Diencephalon (tissue), 2 donors: ENCODE data around the gene ERICH2.

GRCh38 chr2:168212716-168213234 is 34.6 kb downstream of the STK39 start:
- RAMPAGE, long total RNA: no peak

DNA sequence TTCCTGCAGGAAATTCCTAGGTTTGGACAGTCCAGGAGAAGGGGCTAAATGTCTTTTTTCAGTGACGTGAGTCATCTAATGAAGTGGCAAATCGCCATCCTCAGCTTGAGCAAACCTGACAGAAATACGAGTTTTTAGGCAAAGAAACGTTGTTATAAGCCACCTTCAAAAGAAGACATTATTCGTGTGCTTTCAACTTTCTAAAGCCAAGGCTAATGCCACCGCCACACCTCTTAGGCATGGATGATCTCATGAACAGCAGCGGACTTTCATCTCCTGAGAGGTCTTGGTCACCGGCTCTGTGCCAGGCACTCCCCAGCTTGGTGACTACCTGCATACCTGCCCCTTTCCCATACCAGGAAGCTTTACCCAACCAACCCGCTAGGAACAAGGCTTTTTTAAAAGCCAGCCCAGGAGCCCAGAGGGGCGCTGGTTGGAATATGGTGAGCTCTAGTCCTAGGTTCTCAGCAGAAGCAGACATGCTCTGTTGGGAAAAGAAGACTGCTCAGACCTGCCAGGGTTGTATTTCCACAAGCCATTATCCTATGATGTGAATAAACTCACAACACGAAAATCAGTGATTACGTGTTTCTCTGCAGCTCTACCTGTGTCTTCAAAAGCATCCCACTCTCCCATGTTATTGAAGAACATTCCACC is 30.7 kb downstream of the STK39 start:
- RAMPAGE, long total RNA: no peak

GRCh38 chr2:168336622-168337284 is 89.4 kb upstream of the STK39 start:
- RAMPAGE, long total RNA: no peak

- RAMPAGE, long total RNA: no peak
Observed at GRCh38 chr2:168480319-168480838, 24.3 kb downstream of the CERS6 start.

GRCh38 chr2:168560597-168561538 is 104.8 kb downstream of the CERS6 start:
- RAMPAGE, long total RNA: no peak

GRCh38 chr2:169513923-169514309 is 4.4 kb downstream of the KLHL41 start:
- RAMPAGE, long total RNA: no peak

DNA sequence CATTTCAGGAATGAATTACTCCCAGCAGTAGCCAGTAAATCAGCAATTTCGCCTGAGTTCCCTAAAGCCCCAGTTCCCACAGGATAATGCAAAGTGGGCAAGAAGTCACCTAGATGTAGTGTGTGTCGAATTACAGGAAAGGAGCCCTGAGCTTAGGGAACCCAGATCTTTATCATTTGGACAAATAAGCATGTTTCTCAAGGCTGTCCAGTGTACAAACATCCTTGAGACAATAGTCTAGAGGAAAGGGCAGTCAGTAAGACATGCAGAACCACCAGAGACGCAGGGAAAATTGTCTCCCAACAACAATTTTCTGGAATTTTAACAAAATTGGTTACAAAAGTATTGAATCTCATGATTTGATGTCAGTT is 1.5 kb downstream of the PHOSPHO2 start:
- RAMPAGE, long total RNA: no peak

- RAMPAGE, long total RNA: no peak
Observed at GRCh38 chr2:169735481-169736151, 2.0 kb downstream of the KLHL23 start.

GRCh38 chr2:169736278-169737178 is 2.9 kb downstream of the KLHL23 start:
- RAMPAGE, long total RNA: no peak

GRCh38 chr2:170024613-170025507 is 153.1 kb upstream of the MYO3B start:
- RAMPAGE, long total RNA: no peak

DNA sequence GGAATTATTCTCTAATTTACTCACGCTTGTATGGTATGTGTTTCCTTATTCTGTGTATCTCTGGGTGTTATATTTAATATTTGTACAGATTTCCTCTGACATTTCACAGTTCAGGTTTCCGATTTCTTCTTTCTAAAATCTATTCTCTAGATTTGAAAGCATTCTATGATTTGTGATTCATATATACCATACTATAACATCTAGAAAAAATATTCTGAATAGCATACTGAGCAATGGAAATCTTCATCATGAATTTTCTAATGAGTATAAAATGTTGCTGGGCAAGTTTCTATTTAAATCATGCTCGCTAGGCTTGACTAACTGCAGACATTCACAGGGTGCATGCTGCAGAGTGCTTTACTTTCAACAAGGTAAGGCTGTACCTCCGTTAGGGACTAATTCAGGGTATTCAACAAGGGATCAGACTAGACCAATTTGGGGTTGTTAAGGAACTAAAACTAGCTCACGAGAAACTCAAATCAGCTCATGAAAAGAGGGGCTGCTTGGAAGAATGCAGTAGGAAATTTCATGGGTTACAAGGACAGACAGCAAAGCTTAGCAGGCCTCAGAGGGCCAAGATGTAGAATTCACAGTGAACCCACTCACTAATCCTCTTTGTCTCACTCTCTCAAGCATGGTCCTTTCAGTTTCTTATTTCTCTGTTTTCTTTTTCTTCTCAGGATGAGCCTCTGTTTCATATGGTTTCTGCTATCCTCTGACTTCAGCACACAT is 2.0 kb downstream of the MYO3B start:
- RAMPAGE, long total RNA: no peak

DNA sequence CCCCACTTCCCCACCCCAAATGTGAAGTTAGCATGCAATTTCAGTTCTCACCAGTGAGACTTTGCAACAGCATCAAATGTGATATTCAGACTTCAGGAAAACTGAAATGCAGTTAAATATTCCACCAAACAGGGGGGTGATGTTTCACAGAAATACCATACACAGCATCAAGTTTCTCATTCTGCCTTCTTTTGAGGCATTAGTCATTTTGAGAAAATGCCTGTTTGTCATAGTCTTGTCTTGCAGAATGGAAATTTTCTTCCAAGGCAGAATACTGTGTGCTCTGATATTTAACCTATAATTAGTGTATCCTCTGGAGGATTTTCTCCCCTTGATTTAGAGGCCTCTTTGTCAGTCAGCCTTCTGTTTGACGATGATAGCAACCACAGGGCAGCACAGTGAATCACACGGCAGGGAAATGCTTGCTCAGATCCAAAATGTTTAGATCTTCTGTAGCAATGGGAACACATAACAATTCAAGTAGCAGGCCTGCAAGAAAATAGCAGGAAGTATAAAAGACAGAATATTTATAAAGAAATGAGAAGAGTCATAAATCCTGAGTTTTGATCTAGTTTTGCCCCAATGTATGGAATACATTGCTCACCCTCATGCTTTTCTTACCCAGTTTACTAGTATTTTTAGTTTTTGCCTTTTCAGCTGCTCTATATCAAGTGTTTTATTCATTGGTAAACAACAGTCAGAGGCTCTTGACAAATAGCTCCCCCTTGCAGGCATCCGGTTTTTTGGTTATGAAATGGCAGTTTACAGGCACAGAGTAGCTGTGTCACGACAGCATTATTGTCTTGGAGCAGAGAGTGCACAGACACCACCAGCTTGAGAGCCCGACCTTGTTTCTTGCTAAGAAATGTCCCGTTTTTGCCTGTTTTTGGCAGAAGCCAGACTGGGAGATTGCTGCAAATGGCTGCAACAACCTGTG is 185.0 kb downstream of the MYO3B start:
- RAMPAGE, long total RNA: no peak

DNA sequence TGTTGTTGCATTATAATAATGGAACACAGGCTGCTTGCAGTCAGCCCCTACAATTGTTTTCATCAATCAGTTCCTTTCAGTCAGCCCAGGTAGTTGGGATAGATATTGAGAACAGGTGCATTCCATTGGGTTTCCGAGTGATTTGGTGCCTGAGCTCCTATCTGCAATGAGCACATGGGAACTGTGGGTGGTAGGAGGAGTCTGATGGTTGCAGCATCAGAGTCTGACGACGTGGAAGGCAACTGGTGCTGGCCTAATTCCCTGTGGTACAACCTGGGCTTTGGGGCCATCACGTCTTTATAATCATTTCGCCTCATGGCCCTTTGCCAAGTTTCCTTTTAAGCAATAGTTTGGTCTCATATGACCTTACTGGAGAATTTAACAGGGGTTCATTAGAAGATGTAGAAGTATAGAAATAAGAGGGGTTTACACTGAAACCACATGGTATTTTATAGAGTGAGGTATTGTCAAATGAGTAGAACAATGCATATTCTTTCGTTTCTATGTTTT is 252.4 kb upstream of the SP5 start:
- RAMPAGE, long total RNA: no peak

GRCh38 chr2:170714976-170715085 is 306 bp upstream of the SP5 start:
- RAMPAGE, long total RNA: no peak

- RAMPAGE, long total RNA: no peak
Observed at GRCh38 chr2:170769804-170770613, at the start of gene ERICH2. Gene ERICH2, plus strand, starts transcription at chr2:170770378.

GRCh38 chr2:170963246-170963889 is 34.3 kb downstream of the GORASP2 start:
- RAMPAGE, long total RNA: no peak

DNA sequence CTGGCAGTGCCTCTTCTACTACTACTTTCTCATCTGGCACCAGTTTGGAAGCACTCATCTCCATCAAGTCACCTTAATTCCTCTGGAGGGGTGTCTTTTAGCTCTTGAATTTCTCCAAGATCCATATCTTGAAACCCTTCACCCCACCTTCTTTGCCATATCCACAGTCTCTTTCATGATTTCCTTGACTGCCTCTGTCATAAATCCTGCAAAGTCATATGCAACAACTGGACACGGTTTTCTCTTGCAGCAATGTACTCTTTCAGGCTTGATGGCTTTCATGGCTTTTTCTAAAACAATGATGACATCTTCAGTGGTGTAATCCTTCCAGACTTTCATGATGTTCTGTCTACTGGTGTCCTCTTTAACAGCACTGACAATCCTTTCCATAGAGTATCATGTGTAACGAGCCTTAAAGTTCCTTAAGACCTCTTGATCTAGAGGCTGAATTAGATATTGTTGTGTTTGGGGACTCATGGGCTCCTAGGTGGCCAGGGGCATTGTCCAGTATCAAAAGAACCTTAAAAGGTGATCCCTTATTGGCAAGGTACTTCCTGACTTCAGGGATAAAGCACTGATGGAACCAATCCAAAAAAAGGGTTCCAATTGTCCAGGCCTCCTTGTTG is 71.9 kb downstream of the GORASP2 start:
- RAMPAGE, long total RNA: no peak

DNA sequence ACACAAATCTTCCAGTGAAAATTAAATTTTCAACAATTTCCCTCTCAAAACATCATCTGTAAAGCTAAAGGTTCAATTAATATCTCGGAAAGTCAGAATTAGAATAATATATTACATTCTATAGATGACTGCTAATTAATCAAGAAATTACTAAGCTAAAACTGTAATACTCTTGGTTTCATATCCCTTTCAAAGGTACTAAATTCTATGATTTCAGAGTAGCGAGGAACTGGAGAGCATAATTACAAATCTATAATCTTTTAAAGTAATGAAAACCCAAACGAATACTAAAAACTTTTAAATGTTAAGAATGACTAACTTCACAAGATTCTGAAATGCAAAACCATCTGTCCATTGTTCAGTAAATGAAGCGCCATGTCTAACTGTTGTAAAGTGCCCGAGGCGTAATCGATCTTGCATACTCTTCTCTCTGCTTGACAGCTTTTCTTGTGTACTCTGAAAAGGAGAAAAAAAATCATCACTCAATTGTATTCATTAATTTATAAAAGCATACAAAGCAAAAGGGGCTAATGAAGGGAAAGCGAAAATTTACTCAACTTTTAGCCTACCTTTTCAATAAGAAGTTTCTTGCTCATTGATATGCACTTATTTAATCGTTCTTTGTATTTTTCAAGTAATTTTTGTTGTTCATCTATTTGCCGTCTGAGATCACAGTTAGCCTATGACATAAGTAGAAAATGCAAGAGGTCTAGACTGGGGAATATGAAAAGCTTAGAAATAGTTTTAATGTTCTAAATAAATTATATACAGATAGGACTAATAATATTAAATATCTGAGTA is 111.0 kb downstream of the TLK1 start:
- RAMPAGE, long total RNA: no peak

- RAMPAGE, long total RNA: no peak
Observed at GRCh38 chr2:171318666-171319180, 115.1 kb downstream of the METTL8 start.

- RAMPAGE, long total RNA: no peak
Observed at GRCh38 chr2:171326880-171327274, 106.9 kb downstream of the METTL8 start.